Glomerular endothelial cell (primary cell): ENCODE measurements around a stretch of chr15.

DNA sequence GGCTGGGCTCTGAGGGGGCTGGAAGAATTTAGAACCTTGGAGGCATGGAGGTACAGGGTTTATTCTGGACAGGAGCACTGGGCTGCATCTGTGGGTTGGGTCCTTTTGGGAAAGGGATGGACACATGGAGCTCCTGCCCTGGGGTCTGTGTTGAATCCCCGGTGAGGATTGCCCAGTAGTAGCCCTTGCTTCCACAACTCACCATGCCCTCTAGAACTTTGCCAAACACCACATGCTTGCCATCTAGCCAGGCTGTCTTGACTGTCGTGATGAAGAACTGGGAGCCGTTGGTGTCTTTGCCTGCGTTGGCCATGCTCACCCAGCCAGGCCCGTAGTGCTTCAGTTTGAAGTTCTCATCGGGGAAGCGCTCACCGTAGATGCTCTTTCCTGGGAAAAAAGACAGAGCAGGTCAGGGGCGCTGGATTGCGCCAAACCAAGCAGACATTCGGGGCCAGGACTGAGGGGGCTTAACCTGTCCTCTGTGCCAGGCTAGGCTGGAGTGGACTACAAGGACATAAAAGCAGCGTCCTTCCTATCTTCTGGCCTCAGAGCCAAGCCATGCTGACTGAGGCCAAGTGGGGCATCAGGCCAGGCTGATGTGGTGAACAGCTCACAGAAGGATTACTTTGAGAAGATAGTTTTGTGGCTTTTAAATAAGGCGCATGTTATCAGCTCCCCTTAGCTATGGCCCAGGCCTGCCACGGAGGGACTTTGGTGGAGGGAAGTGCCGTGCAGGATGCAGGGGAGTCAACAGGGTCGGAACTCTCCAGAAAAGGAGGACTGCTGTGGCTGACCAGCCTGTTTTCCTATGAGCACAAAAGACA, 5.2 kb downstream of the SNX22 start:
- RAMPAGE, long total RNA, result no peak

GRCh38 chr15:64507068-64507845, 46.9 kb downstream of the ZNF609 start:
- RAMPAGE, long total RNA, result no peak

- RAMPAGE, long total RNA, result no peak
Measured at GRCh38 chr15:64642888-64643447, 132.4 kb downstream of the RBPMS2 start.

DNA sequence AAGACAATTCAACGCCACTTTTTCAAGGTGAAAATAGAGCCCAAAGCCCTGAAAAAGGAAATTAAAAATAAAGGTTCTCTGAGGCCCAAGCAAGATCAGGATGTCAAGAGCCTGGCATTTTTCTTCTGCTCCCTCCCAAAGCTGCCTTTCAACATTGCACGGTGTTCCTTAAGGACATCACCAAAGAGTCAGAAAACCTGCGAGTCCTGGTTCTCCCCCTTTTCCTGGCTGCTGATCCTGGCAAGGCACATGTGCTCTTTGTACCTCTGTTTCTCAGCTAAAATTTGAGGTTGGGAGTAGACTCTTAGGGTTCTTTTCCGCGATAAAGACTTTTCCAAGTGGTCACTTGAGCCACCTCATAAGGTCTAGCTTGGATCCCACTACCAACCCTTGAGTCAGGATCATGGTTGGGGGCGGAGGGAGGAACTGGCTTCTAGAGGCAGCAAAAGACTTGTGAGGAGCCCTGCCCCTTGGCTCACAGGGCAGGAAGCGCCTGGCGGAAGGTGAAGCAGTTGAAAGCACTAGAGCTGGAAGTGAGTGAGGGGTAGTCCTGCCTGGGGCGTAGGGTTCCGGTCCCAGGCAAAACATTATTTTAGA, 57.9 kb downstream of the RBPMS2 start:
- RAMPAGE, long total RNA, result no peak

DNA sequence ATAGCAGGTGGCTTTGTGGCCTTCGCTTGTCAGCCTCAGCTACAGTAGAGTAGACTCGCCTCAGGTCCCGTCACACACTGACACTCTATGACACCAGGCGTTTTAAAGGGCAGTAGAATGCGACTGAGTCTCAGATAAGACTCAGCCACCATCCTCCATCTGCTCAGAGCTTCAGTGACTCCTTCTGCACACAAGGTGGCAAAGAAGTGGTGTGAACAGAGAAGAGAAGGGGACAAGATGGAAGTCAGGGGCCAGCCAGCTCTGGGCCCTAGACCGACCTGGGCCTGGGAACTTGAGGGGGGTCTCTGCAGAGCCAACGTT, 12.8 kb downstream of the RBPMS2 start:
- RAMPAGE, long total RNA, result no peak

- RAMPAGE, long total RNA, result no peak
Measured at GRCh38 chr15:64848434-64848818, 6.7 kb downstream of the PLEKHO2 start.

DNA sequence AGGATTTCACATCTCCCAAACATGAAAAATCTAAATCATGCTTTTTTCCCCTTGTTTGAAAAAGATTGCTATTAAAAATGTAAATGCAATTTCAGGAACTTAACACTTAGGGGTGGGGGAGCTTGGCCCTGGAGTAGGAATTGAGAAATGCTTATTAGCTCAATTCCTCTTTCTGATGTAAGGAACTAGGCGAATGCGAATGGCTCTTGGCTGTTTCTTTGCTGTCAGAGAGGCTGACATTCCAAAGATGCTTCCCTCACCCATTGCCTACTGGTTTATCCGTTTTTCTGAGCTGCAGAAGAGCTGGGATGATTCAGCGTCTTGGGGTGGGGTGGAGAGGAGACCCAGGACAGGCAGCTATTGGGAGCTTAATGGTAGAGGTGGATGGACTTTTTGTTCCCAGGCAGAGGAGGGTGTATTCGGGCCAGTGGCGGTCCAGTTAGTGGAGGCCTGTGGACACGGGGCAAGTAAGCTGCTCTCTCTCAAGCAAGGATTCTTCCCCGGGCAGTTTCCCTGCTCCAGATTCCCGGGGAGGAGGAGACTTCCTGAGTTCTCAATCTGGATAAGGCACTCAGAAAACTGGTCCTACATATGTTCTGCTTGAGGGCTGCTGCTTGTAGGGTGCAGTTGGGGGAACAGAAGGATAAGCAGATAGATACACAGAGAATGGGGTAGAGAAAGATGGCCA, 9.8 kb downstream of the PLEKHO2 start:
- RAMPAGE, long total RNA, result no peak

- RAMPAGE, long total RNA, result no peak
Measured at GRCh38 chr15:64865552-64866589, 24.2 kb downstream of the PLEKHO2 start.

GRCh38 chr15:64952961-64953956, 36.5 kb downstream of the SPG21 start:
- RAMPAGE, long total RNA, result no peak

DNA sequence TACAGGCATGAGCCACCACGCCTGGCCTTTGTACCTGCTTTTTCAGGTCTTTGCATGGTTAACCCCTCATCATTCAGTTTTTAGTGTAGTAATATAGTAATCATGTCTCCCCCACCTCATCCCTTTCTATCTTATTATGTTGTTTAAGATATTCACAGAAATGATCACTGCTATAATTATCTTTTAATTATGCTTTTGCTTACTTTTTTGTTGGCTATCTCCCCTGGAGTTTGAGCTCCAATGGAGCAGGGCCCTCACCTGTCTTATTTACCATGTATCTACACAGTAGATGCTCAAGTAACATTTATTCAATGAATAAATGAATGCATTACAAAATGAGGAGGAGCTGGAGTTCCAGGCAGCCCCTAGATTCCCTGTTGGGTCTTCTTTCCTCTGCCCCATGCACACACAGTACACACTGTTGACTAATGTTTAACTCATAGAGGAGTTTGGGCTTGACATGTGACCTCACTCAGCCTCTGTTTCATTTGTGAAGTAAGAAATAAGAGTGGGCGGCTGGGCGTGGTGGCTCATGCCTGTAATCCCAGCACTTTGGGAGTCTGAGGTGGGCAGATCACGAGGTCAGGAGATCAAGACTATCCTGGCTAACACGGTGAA, 1.1 kb upstream of the SLC51B start:
- RAMPAGE, long total RNA, result no peak

DNA sequence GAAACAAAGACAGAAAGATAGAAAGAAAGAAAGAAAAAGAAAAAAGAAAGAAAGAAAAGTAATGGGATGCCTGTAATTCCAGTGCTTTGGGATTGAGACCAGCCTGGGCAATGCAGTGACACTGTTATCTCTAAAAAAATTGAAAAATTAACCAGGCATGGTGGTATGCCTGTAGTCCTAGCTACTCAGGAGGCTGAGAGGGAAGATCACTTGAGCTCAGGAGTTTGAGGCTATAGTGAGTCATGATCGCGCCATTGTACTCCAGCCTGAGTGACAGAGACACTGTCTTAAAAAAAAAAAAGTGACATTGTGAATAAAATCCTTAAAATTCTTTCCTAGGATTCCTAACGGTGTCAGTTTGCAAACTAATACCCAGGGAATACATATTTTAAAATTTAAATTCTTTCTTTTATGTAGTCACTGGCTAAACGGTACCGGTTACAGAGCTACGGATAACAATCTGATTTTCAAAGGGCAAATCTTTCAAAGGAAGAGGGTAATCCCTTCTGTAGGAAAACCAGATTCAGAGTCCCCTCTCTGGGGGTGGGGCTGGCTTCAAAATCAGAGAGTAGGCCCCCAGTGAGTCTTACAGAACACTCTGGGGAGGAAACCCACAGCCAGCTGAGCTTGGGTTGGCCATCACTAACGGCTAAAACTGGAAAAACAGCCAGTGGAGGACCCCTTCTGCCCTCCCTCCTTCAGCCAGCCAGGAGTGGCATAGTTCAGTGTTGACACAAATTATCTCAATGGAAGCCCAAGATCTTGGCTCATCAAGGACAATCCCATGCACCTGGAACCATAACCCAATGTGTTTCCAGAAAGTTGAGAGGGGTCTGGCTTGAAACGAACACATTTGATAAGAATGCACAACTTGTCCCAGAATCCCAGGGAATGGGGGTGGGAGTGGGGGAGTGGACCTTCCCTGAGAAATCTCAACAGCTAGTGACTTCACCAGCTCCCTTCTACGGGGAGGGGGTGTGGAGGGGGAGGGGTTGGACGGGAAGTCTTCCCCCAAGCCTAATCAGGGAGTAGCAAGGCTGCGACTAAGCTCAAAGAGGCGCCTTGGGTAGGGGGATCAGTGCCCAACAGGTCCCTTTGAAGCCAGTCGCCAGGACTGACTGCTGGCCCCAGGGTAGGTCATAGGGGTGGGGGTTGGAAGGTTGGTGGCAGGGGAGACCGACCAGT, 1.2 kb downstream of the RASL12 start:
- RAMPAGE, long total RNA, result no peak

- RAMPAGE, long total RNA, result no peak
Measured at GRCh38 chr15:65196532-65197116, 11.5 kb upstream of the CLPX start.

- RAMPAGE, long total RNA, result no peak
Measured at GRCh38 chr15:65294933-65295396, 8.3 kb upstream of the PARP16 start.

DNA sequence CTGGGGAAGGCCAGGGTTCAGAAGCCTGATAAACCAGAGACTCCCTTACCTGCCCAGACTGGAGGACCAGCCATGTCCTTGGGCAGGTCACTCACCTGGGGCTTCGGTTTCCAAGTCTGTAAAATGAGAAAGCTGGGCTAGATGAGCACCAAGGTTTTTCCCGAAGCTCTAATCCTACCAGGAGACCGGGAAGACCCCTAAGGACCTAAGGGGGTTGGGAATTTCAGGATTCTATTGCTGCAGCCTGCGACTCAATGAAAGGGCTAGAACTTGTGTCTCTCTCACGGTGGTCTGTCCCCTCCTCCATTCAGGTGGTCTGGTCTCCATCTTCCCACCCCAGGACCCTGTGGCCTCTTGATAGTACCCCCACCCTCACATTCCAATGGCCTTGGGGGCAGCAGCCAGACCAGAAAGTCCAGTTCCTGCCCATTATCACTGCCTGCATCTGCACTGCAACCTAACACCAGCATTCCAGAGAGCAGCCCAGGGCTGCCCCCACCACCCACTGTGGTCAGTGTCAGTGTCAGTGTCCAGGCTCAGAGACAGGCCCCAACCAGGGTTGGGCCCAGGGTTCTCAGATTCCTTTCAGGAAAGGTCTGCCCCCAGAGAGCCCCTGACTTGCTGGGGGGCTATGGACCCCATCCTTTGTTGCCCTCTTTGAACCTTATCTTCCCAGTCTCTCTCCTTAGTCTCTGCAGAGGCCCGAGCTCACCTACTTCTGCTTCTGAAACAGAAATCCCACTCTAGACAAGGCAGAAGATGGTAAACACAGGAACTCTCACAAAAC, 12.6 kb downstream of the IGDCC3 start:
- RAMPAGE, long total RNA, result no peak

DNA sequence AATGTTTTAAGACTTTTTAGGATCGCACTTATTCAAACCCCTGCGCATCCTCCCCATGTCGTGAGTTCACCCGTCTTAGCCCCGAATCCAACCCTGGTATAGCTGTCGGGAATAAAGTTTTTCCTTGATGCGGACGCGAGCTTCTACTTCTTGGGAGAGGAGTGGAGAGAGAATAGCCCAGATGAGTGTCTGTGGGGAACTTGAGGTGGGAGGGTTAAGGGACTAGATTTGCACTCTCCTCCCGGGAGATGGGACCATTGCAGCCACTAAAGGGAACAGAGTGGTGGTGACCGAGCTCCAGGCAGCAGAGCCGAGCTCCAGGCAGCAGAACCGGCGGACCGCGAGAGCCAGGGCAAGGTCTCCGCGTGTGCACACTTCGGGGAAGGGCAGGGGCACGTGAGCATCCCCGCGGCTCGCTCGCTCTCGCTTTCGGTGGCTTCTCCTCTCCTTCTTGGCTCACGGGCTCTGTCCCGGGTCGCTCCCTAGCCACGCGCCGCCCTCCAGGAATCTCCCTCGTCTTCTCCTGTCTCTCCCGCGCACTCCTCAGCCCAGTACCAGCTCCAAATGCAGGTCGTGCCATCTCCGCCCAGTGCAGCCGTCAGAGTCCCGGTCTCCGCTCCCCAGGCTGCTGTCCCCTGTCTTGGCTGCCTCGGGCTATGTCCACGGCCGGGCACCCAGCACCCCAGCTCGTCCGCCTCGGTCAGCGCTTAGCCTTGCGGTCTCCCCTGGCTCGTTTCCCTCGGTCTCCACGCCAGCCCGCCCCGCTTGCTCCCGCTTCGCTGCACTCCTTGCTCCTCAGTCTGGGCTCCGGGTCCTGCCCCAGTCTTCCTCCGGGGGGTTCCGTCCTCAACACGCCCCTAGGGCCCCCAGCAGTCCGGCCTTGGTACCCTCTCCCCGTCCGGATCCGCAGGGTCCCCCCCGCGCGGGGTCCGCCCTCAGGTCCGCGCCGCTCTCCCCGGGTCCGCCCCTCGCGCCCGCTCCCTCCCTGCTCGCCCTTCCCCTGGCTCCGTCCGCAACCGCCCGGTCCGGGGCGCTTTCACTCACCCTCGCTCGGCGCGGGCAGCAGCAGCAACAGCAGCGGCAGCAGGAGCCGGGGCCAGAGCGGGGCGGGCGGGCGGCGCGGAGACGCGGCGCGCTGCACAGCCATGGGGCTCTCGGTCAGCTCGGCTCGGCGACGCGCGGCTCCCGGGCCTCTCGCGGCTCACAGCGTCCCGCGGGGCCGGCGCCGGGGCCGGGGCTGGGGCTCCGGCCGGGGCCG, 731 bp downstream of the IGDCC3 start:
- RAMPAGE, long total RNA, result no peak

- RAMPAGE, long total RNA, result no peak
Measured at GRCh38 chr15:65401139-65401851, 21.5 kb downstream of the IGDCC4 start.

GRCh38 chr15:65583682-65584130, 27.2 kb downstream of the INTS14 start:
- RAMPAGE, long total RNA, result no peak

DNA sequence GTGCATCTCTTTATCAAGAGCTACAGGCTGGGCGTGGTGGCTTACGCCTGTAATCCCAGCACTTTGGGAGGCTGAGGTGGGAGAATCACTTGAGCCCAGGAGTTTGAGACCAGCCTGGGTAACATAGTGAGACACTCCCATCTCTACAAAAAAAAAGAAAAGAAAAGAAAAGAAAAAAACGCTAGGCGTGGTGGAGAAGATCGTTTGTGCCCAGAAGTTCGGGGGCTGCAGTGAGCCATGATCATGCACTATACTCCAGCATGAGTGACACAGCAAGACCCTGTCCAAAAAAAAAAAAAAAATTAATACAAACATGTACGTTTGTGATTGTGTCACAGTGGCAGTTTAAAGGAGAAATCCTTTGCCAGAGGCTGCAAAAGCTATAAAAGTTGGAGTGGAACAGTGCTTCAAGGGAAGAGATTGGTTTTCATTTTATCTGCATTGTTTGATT, 909 bp upstream of the DIS3L start:
- RAMPAGE, long total RNA, result no peak

DNA sequence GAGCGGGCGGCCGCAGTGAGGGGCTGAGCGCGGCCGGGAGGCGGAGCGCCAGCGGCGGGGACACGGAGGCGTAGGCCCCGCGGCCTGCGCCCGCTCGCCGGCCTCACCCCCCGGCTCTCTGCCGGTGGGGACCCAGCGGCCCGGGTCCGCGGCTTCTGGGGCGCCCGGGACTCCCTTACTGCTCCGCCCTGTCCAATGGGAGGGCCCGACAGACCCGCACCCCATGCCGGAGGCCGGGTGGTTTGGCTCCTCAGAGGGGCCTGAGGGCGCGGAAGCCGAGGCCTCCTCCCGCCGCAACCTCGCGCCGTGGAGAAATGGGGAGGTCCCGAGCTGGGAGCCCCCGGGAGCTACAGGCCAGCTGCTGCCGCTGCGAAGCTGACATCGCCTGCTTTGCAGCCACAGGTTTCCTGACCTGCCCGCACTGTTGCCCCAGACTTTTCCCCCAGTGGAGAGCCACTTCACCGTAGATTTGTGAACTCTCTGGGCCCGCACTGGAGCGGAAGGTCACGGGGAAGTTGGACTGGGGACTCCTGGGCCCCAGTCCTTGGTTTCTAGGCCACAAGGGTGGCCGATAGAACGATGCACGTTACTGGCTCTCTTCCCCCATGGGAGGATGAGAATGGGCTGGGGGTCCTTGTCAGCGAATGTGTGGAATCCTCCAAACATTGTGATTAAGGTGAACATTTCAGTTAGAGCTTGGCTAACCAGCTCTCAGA, 563 bp downstream of the DIS3L start:
- RAMPAGE, long total RNA, result no peak

GRCh38 chr15:66434776-66435564, 48.3 kb downstream of the MAP2K1 start:
- RAMPAGE, long total RNA, result no peak